Measurements from ENCODE around the gene TTC38.

DNA sequence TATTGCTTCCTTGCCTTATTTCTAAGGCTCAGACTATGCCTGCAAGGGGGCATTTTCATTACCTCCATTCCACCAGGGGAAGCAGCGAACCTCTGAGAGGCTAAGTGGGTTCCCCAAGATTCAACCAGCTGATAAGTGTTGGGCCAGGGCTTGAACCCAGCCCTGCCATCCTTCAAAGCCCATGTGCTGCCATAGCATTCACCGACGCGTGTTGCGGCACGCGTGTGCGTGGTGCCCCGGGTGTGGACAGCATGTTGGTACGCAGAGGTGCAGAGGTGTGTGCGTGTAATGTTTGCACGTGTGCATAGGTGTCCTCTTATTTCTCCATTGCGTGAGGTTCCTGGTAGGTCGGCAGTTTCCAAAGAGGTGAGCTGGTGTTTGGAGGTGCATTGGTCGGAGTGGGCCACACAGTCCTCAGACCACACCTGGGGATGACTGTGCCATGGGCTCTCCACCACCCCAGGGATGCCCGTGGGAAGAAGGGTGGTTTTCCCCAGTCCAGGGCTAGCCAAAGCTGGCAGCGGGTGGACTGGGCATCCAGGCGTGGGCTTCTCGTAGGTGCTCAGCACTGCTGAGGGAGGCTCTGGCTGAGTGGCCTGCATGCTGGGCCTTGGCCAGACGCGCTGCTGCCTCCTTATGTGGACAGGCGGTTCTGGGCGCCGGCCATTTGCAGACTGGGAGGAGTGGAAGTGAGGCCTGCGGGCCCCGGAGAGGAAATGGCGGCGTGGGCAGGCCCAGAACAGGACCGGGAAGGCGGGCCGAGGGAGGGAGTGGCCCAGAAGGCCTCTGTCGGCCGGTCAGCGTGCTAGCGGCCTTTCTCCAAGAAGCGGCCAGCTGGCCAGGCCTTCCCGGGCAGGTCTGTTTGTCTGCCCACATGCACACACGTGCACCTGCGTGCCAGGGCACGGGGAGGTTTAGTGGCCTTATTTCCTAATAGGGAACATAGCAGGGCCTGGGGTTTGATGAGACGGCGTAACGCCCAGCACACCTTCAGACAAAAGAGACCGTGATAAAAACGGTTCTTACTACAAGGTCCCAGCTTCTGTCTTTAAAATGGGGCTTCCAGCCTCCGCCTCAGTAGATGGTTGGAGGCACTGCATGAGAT lies 65.6 kb upstream of the PPARA start:
- PRO-cap, 2 experiments = peak in 2 of 2 experiments; most common plus-strand start position 778 of the sequence (in 2); most common minus-strand start position 640 of the sequence (in 1)

GRCh38 chr22:46096871-46097832 lies 53.2 kb upstream of the PPARA start:
- PRO-cap, 2 experiments = no peak in any of the 2 experiments

DNA sequence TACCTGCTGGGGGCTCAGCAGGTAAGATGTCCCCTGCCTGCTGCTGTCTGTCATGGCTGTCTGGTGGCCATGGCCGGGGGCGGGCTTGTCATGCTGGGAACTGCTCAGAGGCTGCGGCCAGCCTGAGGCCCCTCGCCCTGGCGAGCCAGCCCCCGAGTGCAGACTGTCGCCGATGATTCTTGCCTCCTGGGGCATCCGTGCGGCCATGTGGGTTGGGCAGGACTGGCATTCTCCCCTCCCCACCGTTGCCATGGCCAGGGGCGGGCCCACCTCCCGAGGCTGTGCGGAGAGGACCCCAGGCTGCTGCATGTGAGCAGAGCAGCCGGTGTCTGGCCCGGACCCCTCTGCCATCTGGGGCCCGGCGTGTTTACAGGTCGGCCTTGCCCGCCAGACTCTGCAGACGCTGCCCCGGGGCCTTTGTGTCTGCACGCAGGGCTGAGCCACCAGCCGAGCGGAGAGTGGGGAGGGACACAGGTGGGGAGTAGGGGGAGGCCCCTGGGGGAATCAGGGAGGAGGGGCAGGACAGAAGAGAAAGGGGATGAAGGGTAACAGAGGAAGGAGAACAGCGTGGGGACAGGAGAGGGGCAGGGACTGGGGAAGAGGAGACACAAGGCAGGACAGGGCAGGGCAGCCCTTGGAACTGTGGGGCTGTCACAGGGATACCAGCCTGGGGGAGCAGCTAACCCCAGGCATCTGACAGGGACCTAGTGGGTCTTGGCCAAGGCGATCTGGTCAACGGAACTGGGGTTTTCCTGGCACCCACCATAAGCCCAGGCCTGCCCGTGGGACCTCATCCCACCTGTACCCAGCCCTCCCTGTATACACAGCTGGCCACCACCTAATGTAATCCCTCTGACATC lies 51.1 kb upstream of the PPARA start:
- PRO-cap, 2 experiments = no peak in any of the 2 experiments

DNA sequence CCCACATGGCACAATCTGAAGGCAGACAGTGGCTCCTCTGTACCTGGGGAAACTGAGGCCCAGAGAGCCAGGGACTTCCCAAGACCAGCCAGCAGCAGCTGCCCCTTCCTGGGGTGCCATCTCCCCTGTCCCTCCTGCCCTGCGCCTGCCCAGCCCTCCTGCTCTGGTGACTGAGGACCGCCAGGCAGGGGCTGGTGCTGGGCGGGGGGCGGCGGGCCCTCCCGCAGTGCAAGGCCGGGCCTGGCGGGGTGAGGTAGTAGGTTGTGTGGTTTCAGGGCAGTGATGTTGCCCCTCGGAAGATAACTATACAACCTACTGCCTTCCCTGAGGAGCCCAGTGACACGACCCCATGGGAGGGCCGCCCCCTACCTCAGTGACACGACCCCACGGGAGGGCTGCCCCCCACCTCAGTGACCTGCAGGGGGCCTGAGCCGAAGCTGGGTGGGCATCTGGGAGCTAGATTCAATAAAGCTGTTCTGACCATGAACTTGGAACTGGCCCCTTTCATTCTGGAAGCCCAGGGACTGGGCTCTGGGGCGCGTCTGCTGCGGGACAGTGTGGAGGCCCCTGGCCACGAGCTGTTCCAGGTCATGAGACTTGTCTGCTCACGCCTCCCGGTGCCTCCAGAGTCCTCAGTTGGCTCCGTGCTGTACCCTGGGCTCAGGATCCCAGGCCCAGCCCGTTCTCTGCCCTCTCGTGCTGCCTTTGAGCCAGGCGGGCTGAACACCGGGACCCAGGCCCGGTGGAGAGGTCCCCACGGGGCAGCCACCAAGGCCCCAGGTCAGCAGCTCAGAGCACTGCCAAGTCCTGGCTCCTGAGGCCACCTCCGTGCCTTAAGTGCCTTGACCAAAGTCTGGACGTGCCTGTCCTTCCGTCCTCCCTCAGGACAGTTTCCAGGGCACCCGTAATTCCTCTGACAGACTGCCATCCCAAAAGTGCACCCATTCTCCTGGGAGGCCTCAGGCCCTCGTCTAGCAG lies 36.6 kb upstream of the PPARA start:
- PRO-cap, 2 experiments = peak in 2 of 2 experiments; most common plus-strand start position 250 of the sequence (in 2); most common minus-strand start position 317 of the sequence (in 1)

DNA sequence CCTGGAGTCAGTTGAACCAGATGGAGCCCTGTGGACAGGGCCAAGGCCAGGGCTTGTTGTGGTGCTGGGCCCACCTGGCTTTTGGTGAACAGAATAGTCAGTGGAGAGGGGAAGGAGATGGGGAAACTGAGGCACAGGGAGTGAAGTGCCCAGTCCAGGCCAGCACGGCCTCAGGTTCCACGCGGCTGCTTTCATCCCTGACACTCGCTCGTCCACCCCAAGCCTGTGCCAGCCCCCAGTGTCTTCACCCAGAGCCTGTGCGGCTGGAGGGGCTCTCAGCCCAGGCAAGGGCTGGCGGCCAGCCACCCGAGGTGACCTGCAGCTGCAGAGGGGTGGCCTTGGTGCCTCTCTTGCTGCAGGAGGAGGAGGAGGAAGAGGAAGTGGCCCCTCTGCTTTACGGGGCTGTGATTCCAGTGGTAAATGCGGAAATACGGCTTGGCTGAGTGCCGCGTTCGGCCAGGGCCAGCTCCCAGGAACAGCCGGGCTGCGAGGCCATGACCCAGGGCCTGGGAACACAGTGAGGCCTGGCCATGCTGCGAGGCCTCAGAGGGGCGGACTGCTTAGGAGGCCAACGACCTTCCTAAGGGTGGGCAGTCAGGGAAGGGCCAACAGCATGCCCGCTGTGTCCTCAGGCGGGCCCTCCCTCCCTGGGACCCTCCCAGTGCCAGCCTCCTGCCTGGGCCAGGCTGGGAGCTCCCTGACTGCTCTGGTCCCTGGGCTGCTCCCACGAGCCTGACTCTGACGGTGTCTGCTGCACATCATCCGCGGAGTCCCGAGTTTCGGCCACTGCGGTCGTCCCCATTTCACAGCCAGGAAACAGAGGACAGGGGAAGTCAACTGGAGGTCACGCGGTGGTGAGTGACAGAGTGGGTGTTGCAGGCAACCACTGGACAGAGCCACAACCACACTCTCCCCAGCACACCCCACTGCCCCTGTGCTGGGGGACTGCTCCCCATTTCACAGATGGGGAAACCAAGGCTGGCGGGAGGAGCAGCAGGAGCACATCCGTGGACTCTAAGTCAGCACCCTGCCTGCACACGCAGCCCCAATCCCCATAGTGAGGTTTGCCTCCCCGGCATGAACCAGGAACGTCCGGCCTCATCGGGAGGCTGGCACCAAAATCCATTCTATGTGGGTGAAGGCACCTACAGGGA lies 20.8 kb upstream of the PPARA start:
- PRO-cap, 2 experiments = peak in 1 of 2 experiments; most common plus-strand start position 442 of the sequence (in 1); most common minus-strand start position 805 of the sequence (in 1)

DNA sequence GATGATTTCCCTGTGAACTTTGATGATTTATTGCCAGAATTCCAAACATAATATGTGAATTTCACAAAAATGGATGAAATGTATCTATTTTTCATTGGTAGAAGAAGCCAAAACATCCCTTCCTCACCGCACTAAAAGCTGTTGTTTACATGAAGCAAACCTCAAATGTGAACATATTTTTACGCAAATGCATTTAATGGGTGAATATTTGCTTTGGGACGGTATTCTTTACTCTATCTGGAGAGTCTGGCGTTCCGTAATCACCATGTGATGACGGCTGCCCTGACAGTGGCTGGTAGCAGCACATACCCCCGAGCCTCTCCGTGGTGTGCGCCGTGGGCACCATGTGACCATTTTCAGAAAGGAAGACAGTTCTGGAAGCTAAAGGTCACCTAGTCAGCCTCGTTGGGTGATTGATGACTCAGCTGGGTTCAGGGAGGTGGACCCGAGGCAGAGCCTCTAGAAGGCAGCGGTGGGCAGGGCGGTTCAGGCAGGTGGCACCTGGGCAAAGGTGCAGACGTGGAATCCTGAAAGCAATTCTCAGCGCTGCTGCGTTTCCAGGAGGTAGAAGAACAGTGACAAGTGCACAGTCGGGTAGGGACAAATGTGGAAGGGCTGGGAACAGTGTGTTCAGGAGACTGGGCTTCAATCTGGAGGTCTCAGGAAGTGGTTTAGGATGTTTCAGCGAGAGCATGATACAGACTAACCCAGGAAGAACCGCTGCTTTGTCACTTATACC lies 45.3 kb downstream of the PPARA start:
- PRO-cap, 2 experiments = no peak in any of the 2 experiments

- PRO-cap, 2 experiments = no peak in any of the 2 experiments
These were observed 18.2 kb downstream of the CDPF1 start for GRCh38 chr22:46231579-46232583.

GRCh38 chr22:46267325-46268176 lies at the start of gene TTC38:
Gene TTC38 (plus strand): TSS chr22:46268008.
- PRO-cap, 2 experiments = peak in 2 of 2 experiments; most common plus-strand start chr22:46267631 (in 2); most common minus-strand start chr22:46267834 (in 2)

DNA sequence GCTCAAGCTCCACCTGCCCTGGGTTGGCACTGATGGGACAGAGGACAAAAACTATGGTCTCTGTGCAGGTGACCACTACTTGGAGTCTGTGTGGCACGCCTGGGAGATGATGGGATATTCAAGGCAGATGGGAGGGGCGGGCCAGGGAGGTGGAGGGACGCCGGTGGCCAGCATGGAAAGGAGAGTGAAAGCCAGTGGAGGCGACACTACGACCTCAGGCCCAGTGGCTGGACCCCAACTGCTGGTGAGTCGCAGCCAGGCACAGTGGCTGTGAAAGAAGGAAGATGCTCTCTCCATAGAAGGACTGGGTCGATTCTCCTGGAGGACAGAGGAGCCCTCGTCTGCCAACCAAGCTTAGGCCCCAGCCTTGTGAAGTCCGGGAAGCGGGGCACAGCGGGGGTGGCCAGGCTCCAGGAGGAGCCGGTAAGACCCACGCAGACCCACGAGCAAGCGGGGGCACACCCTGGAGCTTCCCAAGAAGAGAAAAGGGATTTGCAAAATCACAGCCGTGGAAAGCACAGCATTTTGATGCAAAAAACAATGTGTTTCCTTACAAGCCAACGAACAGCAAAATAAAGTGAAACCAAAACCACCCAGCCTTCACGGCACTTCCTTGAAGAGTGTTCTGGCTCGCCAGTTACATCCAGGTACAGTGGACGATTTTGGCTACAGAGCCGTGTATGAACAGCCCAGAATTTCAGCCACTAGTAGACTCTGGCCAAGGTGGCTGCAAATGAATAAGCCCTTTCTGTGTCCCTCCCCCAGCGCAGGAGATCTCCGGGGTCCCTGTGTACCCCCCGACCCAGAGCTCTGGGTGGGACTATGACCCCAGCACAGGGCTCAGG lies 96.8 kb downstream of the TRMU start:
- PRO-cap, 2 experiments = no peak in any of the 2 experiments

DNA sequence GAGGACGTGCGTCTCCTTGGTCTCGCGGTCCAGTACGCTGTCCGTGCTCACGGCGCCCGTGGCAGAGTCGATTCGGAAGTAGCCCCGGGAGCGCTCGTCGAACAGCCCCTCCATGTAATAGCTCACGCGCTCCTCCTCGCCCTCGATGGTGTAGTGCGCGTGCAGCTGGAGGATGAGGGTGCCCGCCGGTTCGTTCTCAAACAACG lies 1.3 kb downstream of the CELSR1 start:
- PRO-cap, 2 experiments = no peak in any of the 2 experiments

- PRO-cap, 2 experiments = no peak in any of the 2 experiments
These were observed 1.8 kb upstream of the CELSR1 start for GRCh38 chr22:46539172-46539638.

GRCh38 chr22:46546659-46547184 lies 9.3 kb upstream of the CELSR1 start:
- PRO-cap, 2 experiments = peak in 1 of 2 experiments; most common plus-strand start chr22:46546971 (in 1)

DNA sequence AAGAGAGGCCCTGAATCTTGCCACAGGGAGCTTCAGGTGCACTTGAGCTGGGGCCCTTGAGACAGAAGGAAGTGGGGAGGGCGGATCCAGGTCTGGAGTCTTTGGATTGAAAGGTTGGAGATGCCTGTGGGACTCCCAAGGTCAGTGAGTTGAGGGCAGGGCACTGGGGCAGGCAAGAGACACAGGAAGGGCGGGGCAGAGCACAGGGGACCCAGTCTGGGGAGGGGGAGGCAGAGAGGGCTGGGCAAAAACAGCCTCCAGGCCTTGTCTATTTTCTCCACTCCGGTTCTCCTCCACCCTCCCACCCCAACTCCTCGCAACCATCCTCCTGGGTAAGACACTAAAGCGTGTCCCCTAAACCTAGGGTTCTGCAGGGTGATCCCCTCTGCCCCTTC lies 38.5 kb upstream of the CELSR1 start:
- PRO-cap, 2 experiments = peak in 1 of 2 experiments; most common plus-strand start position 214 of the sequence (in 1)

GRCh38 chr22:46581505-46582353 lies 38.5 kb upstream of the GRAMD4 start:
- PRO-cap, 2 experiments = no peak in any of the 2 experiments

- PRO-cap, 2 experiments = no peak in any of the 2 experiments
These were observed 33.5 kb upstream of the GRAMD4 start for GRCh38 chr22:46586562-46587187.

GRCh38 chr22:46637725-46638148 lies 17.6 kb downstream of the GRAMD4 start:
- PRO-cap, 2 experiments = no peak in any of the 2 experiments

- PRO-cap, 2 experiments = no peak in any of the 2 experiments
These were observed 29.7 kb downstream of the GRAMD4 start for GRCh38 chr22:46649670-46650592.

- PRO-cap, 2 experiments = no peak in any of the 2 experiments
These were observed 27.1 kb downstream of the CERK start for GRCh38 chr22:46710624-46711587.

GRCh38 chr22:46762762-46763573 lies 518 bp downstream of the TBC1D22A start:
- PRO-cap, 2 experiments = no peak in any of the 2 experiments

GRCh38 chr22:46829430-46830354 lies 67.2 kb downstream of the TBC1D22A start:
- PRO-cap, 2 experiments = no peak in any of the 2 experiments

Data from Metastatic Liver Carcinoma in the Lung (tissue), 2 donors.